Breast epithelium (tissue), 2 donors: ENCODE measurements around a stretch of chr9.

GRCh38 chr9:114205284-114205655, 49.9 kb downstream of the COL27A1 start:
- PRO-cap: no peak
- RAMPAGE, long total RNA, 2 experiments: no peak in any of the 2 experiments

DNA sequence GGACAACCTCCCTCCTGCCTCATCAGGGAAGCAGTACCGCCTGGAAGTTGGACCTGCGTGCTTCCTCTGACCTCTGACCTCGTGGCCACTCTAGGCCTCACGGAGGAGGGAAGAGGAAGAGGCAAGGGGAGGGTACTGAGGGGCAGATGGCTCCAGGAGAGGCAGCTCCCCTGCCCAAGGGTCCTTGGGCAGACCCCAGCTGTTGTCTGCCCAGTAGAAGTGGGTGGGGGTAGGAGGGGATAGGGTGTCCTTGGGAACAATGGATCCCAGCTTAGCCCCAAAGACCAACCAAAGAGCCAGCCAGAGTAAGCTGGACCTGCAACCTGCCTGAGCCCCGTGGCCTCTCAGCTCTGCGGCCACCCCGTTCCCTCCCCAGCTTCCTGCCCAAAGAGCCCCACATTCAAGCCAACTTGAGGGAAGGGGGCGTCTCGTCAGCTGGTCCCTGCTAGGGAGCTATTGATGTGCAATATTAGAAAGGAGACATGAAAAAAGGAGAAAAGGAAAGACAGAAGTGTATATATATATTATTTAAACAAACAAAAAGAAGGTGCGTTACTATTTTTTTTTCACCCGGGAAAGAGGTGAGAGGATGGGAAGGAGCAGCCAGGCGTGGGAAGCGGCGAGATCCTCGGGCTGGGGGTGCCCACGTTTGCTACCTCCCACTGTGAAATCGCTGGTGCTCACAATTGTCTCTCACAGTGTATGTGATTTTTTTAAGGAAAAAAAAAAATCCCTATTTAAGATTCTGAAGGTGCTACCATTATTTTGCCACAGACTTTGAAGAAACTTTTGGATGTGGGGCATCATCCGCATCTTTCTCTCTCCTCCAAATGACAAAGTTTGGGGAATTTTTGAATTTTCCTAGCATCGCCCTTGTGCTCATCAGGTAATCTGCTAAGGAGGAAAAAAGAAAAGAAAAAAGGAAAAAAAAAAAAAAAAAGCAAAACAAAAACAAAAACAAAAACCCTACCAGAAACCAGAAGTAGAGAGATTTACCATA, 12.0 kb upstream of the ORM1 start:
- PRO-cap: no peak
- RAMPAGE, long total RNA, 2 experiments: no peak in any of the 2 experiments

GRCh38 chr9:114311626-114312796, 10.9 kb upstream of the ORM1 start:
- PRO-cap: no peak
- RAMPAGE, long total RNA, 2 experiments: no peak in any of the 2 experiments

DNA sequence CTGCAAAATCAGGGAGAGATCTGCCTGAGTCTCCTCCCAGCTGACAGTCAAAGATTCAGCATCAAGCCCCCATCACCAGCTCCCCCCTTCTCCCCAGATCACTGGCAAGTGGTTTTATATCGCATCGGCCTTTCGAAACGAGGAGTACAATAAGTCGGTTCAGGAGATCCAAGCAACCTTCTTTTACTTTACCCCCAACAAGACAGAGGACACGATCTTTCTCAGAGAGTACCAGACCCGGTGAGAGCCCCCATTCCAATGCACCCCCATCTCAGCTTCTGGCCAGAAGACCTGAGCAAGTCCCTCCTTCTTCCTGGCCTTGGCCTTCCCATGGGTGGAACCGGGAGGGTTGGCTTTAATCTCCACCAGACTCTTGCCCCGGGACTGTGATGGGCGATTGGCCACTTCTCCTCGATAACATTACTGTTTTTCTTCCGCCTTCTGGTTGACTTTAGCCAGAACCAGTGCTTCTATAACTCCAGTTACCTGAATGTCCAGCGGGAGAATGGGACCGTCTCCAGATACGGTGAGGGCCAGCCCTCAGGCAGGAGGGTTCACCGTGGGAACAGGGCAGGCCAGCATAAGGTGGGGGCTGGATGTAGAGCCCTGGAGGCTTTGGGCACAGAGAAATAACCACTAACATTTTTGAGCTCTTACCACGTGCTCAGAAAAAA, 805 bp downstream of the ORM2 start:
- PRO-cap: no peak
- RAMPAGE, long total RNA, 2 experiments: no peak in any of the 2 experiments

- PRO-cap: no peak
- RAMPAGE, long total RNA, 2 experiments: no peak in any of the 2 experiments
Observed at GRCh38 chr9:114332203-114332545, 2.5 kb downstream of the ORM2 start.

GRCh38 chr9:114335919-114337031, 6.6 kb downstream of the ORM2 start:
- PRO-cap: no peak
- RAMPAGE, long total RNA, 2 experiments: no peak in any of the 2 experiments

DNA sequence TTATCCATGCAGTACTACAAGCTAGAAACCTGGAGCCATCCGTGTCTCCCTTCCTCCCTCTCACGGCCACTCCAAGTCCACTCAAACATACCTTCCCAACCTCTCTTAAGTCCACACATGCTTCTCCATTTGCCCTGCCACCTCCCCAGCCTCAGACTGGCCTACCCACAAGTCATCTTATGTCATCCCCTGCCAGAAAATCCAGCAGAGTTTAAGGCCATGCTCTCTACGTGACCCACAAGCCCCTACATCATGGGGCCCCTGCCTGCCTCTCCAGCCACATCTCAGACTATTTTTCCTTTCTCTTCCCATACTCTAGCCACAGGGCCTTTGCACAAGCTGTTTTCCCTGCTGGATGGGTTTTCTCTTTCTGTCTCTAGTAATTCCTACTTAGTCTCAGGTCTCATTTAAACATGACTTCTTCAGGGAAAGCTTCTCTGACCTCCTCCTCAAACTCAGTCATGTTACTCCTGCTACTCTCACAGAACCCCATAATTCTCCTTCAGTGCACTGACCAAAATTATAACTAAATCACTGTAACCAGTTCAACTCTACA, 26.8 kb downstream of the AKNA start:
- PRO-cap: no peak
- RAMPAGE, long total RNA, 2 experiments: no peak in any of the 2 experiments

DNA sequence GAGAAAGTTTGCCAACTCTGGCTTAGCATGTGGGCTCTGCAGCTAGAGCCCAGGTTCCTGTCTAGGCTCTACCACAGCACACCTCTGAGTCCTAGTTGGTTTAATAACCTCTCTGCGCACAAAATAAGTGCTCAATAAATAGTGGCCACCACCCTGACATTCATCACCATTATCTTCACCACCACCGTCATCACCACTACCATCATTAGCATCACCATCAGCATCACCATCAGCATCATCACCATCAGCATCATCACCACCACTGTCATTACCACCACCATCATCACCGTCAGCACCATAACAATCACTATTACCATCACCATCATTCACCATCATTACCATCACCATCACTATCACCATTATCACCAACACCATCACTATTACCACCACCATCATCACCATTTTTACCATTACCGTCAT, 18.3 kb downstream of the AKNA start:
- PRO-cap: no peak
- RAMPAGE, long total RNA, 2 experiments: no peak in any of the 2 experiments

DNA sequence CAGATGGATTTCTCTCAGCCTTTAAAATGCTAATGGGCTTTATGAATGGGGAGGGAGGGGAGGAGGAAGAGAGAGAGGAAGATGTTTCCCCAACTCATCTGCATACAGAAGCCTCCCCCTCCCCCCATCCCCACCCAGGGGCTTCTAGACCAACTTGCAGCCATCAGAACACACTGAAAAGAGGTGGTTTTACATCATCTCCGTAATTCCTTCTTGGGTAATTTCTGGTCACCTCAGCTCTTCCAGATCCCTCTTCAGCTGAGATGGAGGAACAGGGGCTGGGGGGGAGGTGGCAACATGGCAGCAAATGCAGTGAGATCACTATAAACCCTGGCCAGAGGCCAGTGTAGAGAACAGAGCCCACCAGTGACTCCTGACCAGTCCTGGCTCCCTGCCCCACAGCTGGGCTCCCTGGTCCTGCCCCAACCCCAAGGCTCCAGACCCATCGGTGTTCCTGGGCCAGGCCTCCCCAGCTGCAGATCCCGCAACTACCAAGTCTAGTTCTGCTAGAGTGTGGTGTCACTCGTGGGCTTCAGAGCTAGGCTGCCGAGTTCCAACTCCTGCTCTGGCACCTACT, 17.0 kb downstream of the AKNA start:
- PRO-cap: no peak
- RAMPAGE, long total RNA, 2 experiments: no peak in any of the 2 experiments

DNA sequence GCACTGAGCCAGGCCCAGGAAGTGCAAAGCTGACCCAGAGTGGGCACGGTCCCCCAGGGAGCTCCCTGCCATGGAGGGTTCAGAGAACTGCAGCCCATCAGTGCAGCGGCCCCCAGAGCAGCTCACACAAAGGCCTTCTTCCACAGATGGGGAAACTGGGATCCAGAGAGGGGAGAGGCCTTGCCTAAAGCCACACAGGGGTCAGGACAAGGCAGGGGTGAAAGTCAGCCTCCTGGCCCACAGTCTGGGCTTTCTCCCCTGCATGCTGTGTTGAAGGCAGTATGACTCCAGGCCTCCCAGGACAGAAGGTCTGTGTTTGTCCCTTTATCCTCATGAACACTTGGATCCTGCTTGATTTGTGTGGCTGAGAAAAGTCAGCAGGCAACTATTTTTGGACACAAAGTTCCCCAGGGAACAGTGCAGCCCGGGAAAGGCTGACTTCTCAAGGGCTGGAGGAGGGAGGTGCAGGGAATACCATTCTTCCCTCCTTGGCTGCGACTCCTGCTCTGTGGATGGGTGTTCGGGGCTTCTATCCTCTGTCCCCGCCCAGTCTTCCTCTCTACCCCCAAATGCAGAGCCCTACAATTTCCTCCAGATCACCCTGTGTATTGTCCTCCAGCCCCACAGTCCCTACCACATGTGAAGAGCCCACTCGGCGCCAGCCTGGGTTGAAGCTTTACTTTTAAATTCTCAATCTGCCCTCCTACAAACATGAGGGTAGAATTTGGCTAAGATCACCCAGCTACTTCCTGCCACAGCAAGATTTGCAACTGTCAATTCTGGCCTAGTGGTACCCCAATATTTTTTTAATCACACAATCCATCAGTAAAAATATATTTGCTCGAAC, 4.2 kb downstream of the AKNA start:
- PRO-cap: no peak
- RAMPAGE, long total RNA, 2 experiments: no peak in any of the 2 experiments

DNA sequence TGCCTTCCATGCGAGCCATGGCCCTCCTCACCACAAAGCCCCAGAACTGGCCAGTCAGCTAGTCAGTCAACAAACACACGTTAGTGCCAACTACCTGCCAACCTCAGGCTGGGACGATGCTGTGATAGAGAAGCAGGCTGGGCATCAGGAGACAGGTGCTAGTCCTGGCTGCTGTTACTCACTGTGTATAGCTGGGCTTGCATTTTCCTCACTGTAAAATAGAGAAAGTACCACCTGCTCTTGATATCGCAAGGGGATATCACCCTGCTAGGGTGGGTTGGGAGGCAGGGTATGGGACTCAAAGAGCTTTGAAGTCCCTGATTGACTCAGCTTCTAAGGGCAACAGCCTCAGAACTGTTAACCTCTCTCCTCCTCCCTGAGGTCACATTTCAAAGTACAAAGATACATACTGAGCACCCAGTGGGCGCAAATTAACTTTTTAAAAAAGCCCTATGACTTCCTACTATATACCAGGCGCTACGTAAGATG, 2.0 kb downstream of the AKNA start:
- PRO-cap: no peak
- RAMPAGE, long total RNA, 2 experiments: no peak in any of the 2 experiments

GRCh38 chr9:114589085-114589462, 1.5 kb downstream of the ATP6V1G1 start:
- PRO-cap: no peak
- RAMPAGE, long total RNA, 2 experiments: no peak in any of the 2 experiments

DNA sequence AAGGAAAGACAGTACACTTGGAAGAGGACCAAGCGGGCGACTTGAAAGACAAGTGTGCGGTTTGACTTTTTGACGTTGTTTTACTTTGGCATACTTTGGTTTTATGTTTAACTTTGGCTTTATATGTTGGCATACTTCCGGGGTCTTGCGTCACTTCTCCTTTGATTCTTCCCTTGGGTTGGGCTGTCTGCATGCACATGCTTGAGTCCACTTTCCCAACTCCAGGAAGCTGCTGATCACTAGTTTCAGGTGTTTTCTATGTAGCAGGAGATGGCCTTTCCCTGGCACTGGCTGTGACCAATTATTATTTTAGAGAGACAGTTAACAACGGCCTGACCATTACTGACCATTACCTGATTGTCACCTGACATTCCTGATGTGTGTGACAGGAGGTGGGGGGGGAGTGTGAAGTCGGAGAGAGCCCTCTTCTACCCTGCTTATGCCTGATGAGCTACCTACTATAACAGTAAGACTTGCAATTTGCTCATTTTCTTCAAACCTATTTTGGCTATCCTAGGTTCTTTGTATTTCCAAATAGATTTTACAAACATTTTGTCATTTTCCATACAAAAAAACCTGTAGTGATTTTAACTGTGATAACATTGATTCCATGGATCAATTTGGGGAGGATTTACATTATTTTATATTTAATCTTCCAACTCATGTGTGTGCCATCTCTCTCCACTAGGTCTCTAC, 45.4 kb downstream of the TNFSF8 start:
- PRO-cap: no peak
- RAMPAGE, long total RNA, 2 experiments: no peak in any of the 2 experiments

- PRO-cap: no peak
- RAMPAGE, long total RNA, 2 experiments: no peak in any of the 2 experiments
Observed at GRCh38 chr9:114909600-114910077, 20.8 kb downstream of the TNFSF8 start.

DNA sequence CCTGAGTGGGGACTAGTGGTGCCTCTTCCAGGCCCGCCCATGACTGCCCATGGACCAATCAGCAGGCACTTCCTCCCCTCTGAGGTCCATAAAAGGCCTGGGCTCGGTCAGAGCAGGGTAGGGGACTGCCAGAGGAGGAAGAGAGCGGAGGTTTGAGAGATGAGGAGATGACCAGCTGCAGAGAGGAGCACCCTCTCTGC, 267.9 kb upstream of the TNC start:
- PRO-cap: no peak
- RAMPAGE, long total RNA, 2 experiments: no peak in any of the 2 experiments

- PRO-cap: no peak
- RAMPAGE, long total RNA, 2 experiments: no peak in any of the 2 experiments
Observed at GRCh38 chr9:115394120-115394788, 276.3 kb upstream of the TNC start.

GRCh38 chr9:115780406-115780883, 373.1 kb upstream of the PAPPA start:
- PRO-cap: no peak
- RAMPAGE, long total RNA, 2 experiments: no peak in any of the 2 experiments

- PRO-cap: no peak
- RAMPAGE, long total RNA, 2 experiments: no peak in any of the 2 experiments
Observed at GRCh38 chr9:116156571-116157361, 3.2 kb downstream of the PAPPA start.

- PRO-cap: no peak
- RAMPAGE, long total RNA, 2 experiments: no peak in any of the 2 experiments
Observed at GRCh38 chr9:116476720-116477480, 210.2 kb upstream of the TRIM32 start.

DNA sequence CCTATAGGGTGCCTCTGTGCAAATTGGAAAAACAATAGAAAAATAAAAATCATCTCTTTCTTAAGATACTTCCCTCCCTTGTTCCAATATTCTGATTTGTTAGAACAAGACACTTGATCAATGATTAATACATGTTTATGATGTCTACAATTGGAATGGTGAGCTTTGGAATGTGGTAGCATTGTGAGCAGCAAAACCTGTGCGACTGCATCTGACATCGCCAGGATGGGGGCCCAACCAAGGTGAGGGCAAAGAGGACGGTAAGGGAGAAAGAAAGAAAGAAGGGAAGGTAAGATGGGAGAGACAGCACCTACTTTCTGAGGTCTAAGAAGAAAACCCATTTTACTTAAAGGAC, 183.0 kb upstream of the TRIM32 start:
- PRO-cap: no peak
- RAMPAGE, long total RNA, 2 experiments: no peak in any of the 2 experiments